ENCODE data around the genes DYNLT1, RSPH3 and SOD2.

GRCh38 chr6:158642144-158643174 lies 2.1 kb downstream of the DYNLT1 start:
- PRO-cap = no peak

GRCh38 chr6:158644084-158644609 lies 396 bp downstream of the DYNLT1 start:
- PRO-cap = no peak

DNA sequence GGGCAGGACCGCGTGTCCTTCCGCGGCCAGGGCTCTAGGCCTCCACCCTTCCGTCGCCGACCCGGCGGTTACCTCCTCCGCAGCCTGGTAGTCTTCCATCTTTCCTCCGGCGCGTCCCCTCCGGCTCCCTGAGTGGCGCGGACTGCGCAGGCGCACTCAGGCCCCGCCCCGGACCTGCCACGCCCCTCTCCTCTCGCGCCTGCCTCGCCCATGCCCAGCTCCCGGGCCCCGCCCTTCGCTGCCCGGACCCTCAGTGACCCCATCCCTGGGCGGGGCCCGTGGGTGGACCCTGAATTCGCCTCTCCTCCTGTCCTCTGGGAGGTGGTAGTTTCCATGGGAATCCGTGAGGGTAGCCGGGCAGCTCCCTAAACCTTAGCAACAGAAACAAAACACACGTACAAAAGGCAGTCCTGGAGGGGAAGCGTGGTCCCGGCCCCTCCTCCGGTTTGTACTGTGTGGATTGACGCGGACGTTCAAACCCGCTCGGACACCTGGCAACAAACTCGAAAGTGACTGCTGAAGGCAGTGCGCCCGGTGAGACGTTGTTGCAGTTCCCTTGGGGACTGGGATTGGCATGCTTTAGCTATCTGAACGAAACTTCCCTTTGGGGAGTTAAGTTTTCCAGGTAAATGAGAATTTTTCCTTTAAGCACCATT lies at the start of gene DYNLT1:
Gene DYNLT1 (minus strand): TSS at position 134 of the 656 bp plus-strand sequence.
- PRO-cap = bidirectional peak, plus-strand start at position 182 of the sequence, minus-strand start at position 116 of the sequence

GRCh38 chr6:158648646-158649163 lies 1.1 kb upstream of the SYTL3 start:
- PRO-cap = no peak

DNA sequence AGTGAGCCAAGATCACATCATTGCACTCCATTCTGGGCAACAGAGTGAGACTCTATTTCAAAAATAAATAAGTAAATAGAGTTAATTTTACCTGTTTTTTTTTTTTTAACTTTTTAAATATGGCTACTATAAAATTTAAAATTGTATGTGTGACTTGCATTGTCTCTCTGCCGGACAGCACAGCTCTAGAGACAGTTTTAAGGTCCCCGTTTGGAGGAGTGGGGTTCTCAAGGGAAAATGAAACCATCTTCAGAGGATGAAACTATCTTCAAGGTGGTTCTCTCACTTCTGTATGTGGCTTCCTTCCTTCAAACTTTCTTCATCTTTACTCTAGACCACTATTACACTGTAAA lies 67.3 kb downstream of the SYTL3 start:
- PRO-cap = no peak

- PRO-cap = no peak
Observed at GRCh38 chr6:158734806-158735123, 84.4 kb downstream of the EZR start.

DNA sequence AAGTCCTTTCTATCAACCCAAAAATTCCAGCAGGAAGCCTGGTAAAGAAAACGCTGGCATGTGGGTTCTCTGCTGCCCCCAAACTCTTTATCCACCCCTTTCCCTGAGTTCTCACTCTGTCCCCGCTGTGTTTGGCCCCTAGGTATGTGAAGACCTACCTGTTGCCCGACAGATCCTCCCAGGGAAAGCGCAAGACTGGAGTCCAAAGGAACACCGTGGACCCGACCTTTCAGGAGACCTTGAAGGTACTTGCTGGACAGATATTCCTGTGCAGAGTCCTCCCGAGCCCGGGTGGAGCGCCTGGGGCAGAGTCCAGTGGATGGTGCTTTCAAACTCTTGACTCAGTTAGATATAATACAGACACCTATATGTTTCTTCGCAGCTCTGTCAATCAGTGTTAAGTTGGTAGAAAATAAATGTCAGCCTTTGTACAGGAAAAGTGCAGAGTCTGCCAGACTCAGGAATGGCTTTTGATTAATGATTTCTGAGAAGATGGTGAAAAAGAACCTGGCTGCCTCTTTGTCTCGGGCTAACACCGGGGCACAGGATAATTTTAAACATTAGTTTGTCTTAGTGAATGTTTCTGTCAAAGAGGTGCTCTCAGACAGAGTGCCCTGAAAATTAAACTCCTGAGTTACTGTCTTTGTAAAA lies 67.3 kb downstream of the EZR start:
- PRO-cap = no peak

DNA sequence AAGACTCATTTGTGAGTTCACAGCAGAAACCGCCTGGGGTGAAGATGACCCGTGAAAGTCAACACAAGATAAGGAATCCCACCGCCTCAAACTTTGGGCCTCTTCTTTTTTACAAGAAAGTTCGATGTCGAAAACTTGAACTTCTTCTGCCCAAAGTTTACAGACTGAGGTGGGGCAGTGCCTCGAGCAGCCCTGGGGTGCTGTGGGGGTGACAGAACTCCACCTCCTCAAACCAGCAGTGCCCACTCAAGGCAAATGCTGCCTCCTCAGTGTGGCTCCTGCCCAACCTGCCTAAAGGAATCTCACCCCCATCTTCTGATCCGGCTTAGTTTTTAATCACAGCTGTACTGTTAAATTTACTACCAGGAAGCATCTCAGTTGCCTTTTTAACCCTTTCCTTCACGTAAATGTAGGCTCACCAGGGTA lies 45.1 kb downstream of the EZR start:
- PRO-cap = no peak

GRCh38 chr6:158800981-158801361 lies 18.2 kb downstream of the EZR start:
- PRO-cap = no peak

- PRO-cap = no peak
Observed at GRCh38 chr6:158826025-158826644, 7.0 kb upstream of the EZR start.

DNA sequence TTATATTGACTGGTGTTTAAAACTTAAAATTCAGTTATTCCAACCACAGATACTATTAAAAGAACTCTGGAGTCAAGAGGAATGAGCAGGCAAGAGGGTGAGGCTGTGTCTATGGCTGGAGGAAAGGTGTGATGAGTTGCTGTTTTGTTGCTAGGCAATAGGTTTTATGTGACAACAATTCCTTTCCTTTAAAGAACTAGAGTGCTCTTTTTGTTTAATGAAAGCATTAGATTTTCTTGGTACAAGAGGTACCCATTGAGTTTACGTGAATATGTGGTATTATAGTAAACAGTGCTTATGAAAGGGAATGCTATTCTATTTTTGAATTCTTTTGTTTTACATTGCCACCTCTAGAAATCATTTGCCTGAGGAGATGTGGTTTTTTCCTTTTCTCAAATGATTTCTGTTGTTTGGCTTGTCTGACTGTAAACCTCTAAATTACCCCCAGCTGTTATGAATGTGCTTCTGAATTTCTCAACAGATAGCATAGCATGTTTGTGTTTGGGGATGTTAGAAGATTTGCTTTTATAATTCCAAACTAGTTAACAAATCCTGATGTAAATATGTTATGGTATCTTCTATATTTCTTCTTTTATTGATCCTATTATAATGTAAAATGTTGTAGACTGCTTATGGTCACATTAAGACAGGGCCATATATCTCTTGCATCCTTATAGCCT lies 31.5 kb upstream of the EZR start:
- PRO-cap = no peak

- PRO-cap = no peak
Observed at GRCh38 chr6:158960010-158960856, 39.8 kb downstream of the RSPH3 start.

GRCh38 chr6:158999378-159000378 lies at the start of gene RSPH3:
Gene RSPH3 (minus strand): TSS chr6:159000202.
- PRO-cap = bidirectional peak, plus-strand start at chr6:158999975, minus-strand start at chr6:158999724; bidirectional peak, plus-strand start at chr6:159000325, minus-strand start at chr6:159000180

DNA sequence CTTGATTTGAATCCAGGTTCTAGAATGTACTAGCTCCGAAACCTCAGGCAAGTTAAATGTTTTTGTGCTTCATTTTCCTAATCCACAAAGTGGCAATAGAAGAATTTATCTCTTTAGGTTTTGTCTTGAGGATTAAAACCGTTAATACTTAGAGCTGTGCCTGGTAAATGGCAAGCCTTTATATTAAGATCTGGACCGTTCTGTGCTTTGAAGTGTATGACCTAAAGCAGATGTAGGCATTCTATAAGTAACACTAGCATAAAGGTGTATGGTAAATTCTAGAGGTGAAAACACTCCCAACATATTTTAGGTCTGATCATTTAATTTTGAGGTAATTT lies 596 bp upstream of the RSPH3 start:
- PRO-cap = no peak

GRCh38 chr6:159043876-159044425 lies 840 bp downstream of the TAGAP start:
- PRO-cap = no peak

GRCh38 chr6:159117497-159117999 lies 51.7 kb upstream of the FNDC1 start:
- PRO-cap = no peak

- PRO-cap = no peak
Observed at GRCh38 chr6:159119591-159120410, 49.4 kb upstream of the FNDC1 start.

GRCh38 chr6:159688986-159689628 lies 3.9 kb downstream of the SOD2 start:
- PRO-cap = no peak

- PRO-cap = no peak
Observed at GRCh38 chr6:159690059-159690807, 2.8 kb downstream of the SOD2 start.

DNA sequence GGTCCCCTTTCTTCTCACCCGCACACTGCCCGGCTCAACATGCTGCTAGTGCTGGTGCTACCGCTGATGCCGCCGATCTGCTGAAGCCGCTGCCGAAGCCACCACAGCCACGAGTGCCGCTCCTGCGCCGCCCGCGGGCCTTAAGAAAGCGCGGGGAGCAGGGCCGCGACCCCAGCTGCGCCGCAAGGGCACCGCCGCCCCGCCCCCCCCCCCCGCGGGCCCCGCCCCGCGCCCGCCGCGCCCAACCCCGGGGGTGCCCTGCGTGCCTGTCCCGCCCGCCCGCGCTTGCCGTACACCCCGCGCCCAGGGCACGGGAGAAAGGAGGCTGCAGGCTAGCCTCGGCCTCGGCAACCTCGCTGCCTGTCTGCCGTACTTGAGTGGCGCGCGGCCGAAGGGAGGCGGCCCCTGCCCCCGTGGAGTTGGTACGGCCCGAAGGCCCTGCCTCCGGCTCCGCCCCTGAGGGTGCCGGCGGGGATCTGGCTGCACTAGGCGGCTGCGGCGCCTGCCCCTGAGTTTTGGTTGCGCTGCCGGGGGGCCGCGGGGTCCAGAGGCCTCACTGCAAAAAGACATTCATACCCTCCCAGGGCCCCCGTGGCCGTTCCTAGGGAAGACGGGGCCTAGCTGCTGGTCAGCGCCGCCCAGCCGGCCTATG lies at the start of gene SOD2:
Gene SOD2 (minus strand): TSS at position 115 of the 652 bp plus-strand sequence.
- PRO-cap = bidirectional peak, plus-strand start at position 459 of the sequence, minus-strand start at position 142 of the sequence

Measured in aorta (tissue), 1 donor.